Fallopian tube (tissue), 1 donor: ENCODE measurements around the genes CRLF3, UTP6 and RHBDL3.

DNA sequence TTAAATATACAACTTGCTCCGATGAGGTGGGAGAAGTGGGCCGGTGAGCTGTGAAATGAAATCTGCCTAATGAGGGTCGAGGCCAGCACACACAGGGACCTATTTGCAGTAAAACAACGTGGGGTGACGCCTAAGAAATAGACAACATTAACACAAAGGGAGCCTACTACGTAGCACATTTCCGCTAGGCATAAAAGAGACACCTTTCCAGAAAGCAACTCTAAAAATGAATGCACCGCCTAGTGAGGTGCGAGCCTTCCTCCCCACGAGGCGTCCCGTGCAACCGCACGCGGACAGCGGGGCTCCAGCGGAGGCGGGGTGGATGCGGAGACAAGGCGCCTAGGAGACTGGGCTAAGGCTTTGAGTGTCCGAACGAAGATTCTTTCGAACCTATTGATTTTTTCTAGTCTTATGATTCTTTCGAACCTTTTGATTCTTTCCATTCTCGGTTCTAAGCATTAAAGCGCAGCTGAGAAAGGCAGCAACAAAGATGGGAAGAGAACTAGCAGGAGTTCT lies 559 bp upstream of the CPD start:
- PRO-cap: unidirectional peak, plus-strand start at position 307 of the sequence

DNA sequence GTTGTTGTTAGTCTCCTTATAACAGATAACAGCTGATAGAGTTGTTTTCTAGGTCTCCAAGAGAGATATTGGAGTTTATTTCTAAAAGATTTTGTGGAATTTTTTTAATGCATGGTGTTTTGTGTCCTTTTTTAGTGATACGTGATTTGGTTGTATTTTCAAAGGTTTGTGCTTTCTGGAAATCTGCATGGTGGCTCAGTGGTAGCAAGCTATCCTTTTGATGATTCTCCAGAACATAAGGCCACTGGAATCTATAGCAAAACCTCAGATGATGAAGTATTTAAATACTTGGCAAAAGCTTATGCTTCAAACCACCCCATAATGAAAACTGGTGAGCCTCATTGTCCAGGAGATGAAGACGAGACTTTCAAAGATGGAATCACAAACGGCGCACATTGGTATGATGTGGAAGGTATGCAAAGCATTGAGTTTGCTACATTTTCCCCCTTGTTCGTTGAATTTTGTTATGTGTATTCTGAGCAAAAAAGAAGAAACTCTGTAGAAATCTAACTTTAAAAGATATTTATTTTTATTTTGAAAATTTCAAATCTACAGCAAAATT lies 6.2 kb downstream of the CPD start:
- PRO-cap: no peak

GRCh38 chr17:30823862-30825153 lies at the start of gene CRLF3:
TSS of gene CRLF3 (minus strand) at chr17:30824692.
- PRO-cap: bidirectional peak, plus-strand start at chr17:30824865, minus-strand start at chr17:30824649

GRCh38 chr17:30956738-30957242 lies 14.0 kb upstream of the RNF135 start:
- PRO-cap: no peak

DNA sequence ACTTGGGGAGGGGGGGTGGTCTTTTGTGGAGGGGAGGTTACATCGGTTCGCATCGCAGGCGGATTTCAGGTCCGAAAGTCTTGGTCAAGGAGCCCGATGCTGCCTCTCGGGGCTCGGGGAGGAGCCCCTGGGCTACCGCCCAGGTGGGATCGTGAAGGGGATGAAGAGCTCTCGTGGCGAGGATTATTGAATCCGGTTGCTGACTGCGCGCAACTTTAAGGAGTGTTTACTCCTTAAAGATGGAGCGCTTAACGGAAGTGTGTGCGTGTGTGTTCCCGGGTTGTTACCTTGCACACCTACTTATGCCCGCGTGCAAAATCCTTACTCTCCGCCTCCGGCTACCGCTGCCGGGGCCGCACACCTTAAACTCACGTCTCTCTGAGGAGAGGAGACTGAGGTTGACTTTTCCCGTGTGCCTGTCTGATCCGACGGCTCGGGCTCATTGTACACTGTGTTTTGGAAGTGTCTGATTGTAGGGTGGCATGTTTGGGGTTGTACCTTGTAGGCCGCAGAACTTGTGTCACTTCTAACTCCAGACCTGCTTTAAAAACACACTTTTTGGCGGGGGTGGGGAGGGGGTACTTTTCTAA lies 38.3 kb downstream of the RNF135 start:
- PRO-cap: no peak

GRCh38 chr17:31310874-31311422 lies 2.9 kb downstream of the EVI2B start:
- PRO-cap: no peak

DNA sequence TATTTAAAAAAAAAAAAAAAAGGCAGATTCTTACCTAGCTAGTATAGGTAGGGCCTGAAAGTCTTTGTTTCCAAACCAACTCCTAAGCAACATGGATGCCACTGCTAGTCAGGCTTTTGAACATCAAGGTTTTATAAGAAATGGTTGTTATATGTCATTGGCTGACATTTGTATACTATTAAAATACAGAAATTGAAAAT lies 1.2 kb downstream of the EVI2A start:
- PRO-cap: no peak

GRCh38 chr17:31352151-31352489 lies 30.7 kb upstream of the EVI2A start:
- PRO-cap: no peak

- PRO-cap: no peak
Observed at GRCh38 chr17:31494649-31495095, 103.2 kb downstream of the RAB11FIP4 start.

DNA sequence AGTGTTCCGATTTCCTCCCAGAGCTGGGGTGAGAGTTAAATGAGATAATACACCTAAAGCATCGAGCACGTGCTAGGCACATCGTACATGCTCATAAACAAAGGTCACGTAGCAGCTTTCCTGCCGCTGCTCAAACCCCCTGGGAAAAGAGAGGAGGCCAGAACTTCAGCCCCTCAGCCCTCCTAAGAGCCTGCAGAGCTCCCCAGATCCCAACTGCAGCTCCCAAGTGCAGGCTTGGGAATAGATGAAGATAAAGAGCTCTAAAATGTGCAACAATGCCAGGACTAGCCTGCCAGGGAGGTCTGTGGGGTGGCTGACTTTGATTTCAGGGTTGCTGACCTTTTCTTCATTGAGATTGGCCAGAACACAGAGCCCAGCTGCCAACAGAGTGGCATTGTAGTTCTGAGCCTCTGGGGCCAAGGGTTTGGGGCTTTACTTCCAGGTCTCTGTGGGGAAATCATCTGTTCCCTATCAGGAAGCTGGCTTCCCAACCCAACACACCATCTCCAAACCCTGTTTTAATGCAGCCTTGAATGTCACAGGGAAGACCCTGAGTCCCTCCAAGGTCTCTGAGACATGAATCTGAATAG lies 120.6 kb downstream of the COPRS start:
- PRO-cap: no peak

GRCh38 chr17:31752268-31752467 lies 106.9 kb downstream of the COPRS start:
- PRO-cap: no peak

GRCh38 chr17:31803643-31804314 lies 55.3 kb downstream of the COPRS start:
- PRO-cap: no peak

DNA sequence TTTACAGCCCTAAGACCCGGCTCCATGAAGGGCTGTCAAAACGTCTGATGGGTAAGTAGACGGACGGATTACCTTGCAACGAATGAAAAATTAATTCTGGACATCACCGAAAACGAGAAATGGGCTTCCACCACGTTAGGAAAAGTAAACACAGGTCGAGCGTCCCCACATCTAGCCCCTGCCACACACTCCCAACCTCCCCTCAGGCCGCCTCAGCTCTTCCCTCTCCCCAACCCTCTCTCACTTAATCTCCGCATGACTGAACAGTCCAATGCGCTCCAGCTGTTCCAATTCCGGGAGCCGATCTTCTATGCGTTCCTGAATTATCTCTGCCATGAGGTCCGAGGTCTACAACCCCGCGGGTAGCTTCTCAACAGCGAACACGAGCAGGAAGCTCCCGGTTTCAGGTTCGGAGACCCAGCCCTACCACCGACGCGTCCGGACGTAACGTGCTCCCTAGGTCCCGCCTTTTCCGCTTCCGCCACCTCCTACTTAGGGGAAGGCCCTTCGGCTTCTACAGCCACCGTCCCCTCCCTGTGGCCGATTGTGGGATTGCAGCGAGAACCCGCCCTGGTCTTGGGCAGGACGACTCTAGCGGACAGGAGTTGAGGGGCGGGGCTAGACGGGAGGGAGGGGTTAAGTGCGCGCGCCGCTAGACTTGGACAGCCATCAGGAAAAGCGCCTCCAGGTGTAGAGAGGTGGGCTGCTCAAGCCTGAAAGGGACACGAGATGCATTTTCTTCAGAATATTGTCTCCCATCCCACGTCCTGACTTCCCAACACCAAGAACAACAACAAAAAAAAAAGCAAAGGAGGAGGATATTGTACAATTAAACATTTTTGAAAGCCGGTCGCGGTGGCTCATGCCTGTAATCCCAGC lies at the start of gene UTP6:
TSS of gene UTP6 (minus strand) at position 417 of the 879 bp plus-strand sequence.
- PRO-cap: bidirectional peak, plus-strand start at position 687 of the sequence, minus-strand start at position 446 of the sequence

- PRO-cap: no peak
Observed at GRCh38 chr17:31916669-31917736, 15.5 kb upstream of the UTP6 start.

DNA sequence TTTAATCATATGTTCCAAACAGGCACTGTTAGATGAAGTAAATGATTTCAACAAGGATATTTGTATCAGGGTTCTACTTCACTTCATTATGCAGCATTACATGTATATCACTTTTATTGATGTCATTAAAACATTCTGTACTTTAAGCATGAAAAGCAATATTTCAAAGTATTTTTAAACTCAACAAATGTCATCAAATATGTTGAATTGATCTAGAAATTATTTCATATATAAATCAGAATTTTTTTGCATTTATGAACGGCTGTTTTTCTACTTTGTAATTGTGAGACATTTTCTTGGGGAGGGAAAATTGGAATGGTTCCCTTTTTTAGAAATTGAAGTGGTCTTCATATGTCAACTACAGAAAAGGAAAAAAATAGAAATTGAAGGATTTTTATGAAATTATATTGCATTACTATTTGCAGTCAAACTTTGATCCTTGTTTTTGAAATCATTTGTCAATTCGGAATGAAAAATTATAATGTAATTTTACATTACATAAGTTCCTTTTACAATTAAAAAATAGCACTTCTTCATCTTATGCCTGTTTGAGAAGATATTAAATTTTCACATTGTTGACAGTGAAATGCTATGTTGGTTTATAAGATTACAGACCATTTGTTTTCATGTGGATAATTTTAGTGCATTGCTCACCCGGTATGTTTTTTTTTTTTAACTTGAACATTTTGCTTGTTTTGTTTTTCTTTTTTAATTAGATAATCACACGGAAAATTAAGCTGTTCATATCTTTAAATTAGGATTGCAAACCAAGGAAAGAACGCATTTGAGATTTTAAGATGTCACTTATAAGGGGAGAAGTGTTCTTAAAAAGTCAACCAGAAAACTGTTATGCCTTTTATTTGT lies 7.9 kb upstream of the LRRC37B start:
- PRO-cap: no peak

DNA sequence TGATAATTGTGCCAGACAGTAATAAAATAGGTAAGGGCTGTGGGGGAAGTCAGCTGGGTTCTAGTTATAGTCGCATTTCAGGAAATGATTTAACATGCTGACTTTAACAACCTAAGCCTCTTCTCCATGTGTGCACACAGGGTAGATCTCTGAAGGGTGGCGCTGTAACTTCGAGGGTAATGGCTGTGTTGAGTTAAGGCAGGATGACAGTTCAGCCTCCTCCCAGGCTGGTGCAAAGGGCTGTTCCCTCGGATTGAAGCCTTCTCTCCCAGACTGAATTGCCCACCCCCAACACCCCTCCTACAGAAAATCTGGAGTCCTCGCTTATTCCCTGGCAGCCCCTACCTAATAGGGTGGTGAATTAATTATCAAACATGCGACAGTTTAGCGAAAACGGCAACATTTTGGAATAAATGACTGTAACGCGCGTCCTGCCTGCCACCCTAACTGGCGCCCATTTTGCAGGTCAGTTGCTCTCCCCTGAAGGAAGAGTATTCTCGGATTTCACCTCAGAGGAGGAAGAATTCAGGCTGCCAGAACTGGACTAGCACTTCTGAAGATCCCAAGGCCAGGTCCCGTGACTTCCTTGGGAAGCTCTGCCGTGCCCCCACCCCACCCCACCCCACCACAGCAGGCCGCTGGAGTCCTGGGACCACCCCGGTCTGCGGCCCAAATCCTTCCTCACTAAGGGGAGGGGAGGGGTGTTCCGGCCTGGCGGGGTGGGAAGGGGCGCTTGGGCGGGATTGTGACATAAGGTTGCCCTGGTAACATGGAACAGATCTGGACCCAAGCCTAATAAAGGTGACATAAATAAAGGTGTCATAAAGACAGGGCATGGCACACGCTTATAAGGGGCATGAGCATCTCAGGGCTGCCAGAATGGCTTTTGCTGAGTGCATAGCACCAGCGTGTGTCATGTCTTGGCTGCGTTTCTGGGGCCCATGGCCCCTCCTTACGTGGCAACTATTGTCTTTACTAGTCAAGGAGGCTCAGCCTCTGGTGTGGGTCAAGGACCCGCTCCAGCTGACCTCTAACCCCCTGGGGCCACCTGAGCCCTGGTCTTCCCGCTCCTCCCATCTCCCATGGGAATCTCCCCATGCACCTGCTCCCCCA lies 13.4 kb downstream of the LRRC37B start:
- PRO-cap: no peak

DNA sequence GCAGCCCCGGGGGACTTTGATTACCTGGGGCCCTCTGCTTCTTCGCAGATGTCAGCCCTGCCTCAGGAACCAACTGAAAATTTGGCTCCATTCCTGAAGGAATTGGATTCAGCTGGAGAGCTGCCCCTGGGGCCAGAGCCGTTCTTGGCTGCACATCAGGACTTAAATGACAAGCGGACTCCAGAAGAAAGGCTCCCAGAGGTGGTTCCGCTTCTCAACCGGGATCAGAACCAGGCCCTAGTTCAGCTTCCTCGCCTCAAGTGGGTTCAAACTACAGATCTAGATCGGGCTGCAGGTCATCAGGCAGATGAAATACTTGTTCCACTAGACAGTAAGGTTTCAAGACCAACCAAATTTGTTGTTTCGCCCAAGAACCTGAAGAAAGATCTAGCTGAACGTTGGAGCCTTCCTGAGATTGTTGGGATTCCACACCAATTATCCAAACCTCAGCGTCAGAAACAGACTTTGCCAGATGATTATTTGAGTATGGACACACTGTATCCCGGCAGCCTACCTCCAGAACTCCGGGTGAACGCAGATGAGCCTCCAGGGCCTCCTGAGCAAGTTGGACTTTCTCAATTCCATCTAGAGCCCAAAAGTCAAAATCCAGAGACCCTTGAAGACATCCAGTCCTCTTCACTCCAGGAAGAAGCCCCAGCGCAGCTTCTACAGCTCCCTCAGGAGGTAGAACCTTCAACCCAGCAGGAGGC lies 14.3 kb downstream of the LRRC37B start:
- PRO-cap: no peak

- PRO-cap: no peak
Observed at GRCh38 chr17:32259704-32259962, 6.0 kb upstream of the RHBDL3 start.

DNA sequence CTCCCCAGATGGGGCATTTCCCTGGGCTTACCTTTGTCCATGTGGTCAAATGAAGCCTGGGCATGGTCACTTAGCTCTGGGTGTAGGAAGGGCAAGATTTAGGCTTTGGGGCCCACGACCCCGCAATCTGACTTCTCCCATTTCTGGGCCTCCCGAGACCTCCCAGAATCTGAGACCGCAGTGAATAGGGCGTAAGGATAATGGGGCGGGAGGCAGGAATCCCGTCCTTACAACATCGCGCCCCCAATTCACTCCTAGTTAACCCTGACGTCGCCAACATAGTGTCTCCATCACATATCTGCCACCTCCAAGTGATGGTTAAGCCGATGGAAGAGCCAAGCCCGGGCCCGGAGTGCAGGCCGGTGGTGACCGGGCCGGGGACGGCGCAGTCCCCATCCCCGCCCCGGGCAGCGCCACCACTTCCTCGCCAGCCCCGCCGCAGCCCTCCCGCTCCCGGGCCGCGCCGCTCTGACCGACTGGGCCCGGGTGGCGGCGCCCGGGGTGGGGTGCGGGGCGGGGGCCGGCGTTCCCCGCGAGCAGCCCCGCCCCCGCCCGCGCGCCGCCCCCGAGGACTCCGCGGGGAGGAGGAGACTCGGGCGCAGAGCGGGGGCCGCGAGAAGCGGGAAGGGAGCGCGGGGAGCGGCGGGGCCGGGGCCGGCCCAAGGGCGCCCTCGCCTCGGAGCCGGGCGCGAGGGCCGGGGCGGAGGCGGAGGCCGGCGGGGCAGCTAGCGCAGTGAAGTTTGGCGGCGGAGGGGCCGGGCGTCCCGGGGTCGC lies at the start of gene RHBDL3:
TSS of gene RHBDL3 (plus strand) at position 599 of the 774 bp plus-strand sequence.
- PRO-cap: bidirectional peak, plus-strand start at position 601 of the sequence, minus-strand start at position 470 of the sequence

DNA sequence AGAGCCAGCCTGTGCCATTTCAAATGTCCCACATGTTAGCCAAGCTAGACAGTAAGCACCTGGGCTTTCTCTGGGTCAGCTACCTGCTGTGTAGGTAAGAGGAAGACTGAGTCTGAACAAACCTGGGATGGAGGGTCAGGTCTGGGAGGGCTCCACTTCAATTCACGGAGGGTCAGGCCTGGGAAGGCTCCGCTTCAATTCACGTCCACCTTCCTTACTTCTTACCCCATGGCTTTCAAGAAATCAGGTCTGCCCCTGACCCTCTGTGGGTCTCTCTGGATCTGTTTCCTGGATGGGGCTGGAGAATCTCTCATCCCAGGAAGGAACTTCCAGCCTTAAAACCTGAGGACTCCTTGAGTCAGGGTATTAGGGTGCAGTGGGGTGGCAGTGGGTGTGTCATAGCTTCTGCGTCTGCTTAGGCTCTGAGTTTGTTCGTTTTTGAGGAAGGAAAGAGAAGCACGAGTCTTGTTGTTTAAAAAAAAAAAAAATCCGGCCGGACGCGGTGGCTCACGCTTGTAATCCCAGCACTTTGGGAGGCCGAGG lies 23.3 kb downstream of the C17orf75 start:
- PRO-cap: no peak